PC-3 (cell line): ENCODE measurements around a stretch of chr5.

- RAMPAGE, long total RNA, result no peak
These were observed 44.9 kb upstream of the LIFR start for GRCh38 chr5:38601437-38601736.

- RAMPAGE, long total RNA, result no peak
These were observed 126.7 kb upstream of the OSMR start for GRCh38 chr5:38719095-38719580.

DNA sequence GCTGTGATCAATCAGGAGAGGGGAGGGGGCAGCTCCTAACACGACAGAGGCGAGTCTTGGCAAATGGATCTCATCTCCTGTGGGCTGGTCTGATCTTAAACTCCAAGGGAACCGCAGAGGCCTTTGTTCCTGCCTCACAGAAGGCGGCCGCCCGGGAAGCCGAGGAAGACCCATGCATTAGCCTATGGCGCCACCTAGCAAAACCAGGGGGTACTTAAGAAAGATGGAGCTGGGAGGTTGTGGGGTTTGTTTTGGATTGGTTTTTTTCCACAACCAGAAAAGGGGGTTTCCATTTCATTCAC lies 36.1 kb upstream of the OSMR start:
- RAMPAGE, long total RNA, result no peak

DNA sequence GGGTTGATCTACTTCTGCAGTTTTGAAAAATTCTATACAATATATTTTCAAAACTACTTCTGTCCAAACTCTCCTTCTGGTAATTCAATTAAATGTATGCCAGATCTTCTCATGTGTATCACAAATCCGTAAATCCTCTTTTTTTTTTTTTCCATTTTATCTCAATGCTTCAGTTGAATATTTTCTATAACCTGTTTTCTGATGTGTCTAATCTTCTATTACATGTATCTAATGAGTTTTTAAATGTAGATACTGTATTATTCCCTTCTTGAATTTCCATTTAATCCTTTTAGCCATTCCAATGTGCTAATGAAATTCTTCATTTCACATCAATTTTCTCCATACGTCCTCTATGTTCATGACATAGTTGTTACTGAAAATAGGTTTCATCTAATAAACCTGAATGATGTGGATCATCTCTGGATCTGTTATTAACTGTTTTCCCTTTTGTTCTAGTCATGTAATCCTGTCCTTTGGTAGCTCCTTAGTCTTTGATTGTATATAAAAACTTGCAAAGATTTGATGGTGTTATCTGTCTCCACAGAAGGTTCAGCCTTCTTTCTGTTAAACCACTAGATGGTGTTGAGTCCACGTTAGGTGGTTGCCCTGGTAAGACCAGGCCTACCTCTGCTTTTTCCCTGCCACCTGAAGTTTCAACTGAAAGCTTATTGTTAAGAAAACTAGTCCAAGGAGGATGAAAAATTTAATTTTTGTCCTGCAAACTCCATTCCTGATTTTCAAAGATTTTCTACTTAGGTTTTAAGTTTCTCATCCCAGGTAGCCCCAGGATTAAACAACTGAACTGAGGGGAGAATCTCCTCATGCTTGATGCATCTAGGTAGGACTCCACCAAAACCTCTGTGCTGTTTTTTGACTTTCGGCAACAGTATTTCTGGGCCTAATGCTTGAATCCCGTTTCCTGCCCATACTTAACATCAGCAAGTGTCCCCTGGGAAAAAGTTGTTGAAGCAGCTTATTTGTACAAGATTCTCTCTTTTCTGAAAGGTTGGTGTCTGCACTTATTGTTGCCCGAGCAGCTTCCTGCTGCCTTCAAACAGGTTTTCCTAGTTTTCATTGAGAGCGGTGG lies 68.6 kb downstream of the RICTOR start:
- RAMPAGE, long total RNA, result no peak

DNA sequence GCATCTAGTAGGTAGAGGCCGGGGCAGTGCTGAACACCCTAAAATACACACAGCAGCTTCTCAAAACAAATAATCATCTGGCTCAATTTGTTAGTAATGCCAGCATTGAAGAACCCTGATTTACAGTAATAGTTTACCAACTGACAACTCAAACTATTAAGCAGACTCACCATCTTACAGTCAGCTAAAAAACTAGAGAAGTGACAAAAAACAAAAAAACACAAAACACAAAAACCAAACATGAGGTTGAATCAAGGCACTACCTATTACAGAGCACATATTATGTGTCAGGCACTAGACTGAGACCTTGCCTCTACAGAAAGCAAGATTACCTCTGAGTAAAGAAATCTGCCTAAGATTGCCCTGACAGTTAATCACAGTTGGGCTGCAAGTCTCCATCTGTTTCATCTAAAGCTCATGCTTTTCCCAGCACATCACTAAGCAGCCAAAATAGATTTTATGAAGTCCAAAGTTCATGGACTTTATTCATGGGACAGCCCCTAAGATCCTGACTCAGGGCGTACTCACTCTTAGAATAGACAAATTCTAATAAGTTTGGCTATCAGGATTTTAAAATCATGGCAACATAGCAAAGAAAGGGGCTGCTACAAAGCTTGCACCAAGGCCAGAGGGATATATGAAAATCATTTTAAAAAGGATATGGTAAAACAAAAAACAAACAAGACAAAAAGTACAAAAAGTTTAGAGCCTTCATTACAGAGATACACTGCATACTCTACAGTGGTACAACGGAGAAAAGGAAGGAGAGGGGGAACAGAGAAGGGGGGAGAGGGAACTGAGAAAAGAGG lies 58.4 kb downstream of the RICTOR start:
- RAMPAGE, long total RNA, result no peak

DNA sequence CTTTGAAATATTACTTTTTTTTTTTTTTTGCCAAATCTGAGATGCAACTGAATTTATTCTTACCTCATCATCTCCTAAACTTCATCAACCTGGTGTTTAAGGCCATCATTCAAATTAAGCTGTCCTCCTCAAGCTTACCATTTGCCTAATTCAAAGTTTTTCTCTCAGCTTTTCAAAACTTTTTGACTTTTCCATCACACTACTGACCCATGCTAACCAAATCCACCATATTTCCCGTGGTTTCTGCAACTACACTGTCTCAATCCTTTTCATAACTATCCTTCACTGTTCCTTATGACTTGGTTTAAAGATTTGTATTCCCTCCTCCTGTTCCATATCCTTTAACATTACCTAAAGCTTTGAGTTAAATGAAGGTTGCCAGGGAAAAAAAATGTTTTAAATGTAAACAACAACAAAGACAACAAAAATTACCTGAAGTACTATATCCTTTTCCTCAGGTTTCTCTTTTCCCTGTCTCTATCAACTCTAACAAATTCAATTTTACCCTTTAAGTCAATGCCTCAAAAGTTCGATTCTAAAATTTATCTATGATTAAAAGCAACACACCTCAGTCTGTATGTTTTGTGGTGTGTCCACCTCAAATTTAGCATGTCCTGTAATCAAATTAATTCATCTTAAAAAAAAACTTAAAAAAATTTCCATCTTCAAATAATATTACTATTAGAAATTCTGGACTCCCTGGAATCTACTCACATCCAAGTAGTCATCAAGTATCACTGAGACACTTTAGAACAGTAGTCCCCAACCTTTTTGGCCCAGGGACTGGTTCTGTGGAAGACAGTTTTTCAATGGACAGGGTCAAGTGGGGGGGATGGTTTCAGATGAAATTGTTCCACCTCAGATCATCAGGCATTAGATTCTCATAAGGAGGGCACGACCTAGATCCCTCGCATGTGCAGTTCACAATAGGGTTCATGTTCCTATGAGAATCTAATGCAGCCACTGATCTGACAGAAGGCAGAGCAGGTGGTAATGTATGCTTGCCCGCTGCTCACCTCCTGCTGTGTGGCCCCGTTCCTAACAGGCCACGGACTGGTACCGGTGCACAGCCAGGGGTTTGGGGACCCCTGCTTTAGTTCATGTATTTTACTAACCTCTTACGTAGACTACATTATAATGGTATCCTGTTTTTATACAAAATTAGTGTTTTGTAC lies 27.4 kb downstream of the RICTOR start:
- RAMPAGE, long total RNA, result no peak

GRCh38 chr5:39176616-39177606 lies 42.5 kb downstream of the FYB1 start:
- RAMPAGE, long total RNA, result no peak

GRCh38 chr5:39186998-39187519 lies 32.3 kb downstream of the FYB1 start:
- RAMPAGE, long total RNA, result no peak

- RAMPAGE, long total RNA, result no peak
These were observed 28.2 kb downstream of the FYB1 start for GRCh38 chr5:39191105-39191688.

- RAMPAGE, long total RNA, result no peak
These were observed 6.5 kb downstream of the FYB1 start for GRCh38 chr5:39212703-39213349.

DNA sequence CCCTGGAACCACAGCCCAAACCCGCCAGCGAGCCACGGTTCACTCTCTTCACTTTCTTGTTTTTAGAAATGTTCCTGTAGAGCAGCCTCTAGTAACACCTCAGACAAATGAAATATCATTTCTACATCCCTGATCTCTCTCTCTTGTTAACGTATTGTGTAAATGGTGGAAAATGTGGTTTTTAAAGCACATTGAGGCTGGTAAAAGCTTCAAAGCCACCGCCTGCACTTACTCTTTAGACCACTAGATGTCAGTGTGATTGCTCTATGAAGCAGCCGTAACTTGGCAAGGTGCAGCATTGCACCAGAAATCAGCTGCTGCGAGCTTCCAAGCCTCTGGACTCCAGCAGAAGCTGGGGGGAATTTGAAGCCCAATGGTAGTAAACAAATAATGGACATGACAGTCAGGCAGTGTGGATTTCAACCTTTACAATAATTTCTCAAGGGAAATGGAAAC lies 1.6 kb downstream of the FYB1 start:
- RAMPAGE, long total RNA, result no peak

- RAMPAGE, long total RNA, result no peak
These were observed 5.1 kb upstream of the C9 start for GRCh38 chr5:39369176-39370017.

DNA sequence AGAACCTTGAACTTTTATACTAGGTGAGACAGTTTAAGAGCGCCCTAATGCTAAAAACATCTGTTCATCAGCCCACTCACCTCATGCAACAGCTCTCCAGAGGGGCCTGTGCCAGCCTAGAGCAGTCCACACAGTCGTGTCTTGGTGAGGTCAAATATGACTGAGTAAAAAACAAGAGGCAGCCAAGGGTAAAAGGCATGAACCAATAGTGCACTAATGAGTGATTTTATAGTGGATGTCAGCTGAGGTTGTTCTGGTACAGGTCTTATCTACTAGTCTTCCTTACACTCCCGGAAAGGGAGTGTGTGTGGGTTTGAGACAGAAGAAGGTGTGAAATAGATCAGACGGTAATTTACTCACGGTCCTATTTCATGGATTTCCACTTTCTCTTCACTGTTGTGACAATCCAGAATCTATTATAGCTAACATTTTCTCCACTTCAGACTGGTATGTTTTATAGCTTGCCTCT lies 6.9 kb upstream of the C9 start:
- RAMPAGE, long total RNA, result no peak

- RAMPAGE, long total RNA, result no peak
These were observed 9.4 kb upstream of the C9 start for GRCh38 chr5:39373677-39374128.

- RAMPAGE, long total RNA, result no peak
These were observed 199.7 kb upstream of the DAB2 start for GRCh38 chr5:39624400-39624956.

- RAMPAGE, long total RNA, result no peak
These were observed 301.3 kb upstream of the PTGER4 start for GRCh38 chr5:40378327-40378973.

- RAMPAGE, long total RNA, result no peak
These were observed 113.5 kb upstream of the PTGER4 start for GRCh38 chr5:40566190-40566596.

- RAMPAGE, long total RNA, result no peak
These were observed 30.3 kb upstream of the PTGER4 start for GRCh38 chr5:40649413-40649818.

GRCh38 chr5:40675758-40676170 lies 4.0 kb upstream of the PTGER4 start:
- RAMPAGE, long total RNA, result no peak

DNA sequence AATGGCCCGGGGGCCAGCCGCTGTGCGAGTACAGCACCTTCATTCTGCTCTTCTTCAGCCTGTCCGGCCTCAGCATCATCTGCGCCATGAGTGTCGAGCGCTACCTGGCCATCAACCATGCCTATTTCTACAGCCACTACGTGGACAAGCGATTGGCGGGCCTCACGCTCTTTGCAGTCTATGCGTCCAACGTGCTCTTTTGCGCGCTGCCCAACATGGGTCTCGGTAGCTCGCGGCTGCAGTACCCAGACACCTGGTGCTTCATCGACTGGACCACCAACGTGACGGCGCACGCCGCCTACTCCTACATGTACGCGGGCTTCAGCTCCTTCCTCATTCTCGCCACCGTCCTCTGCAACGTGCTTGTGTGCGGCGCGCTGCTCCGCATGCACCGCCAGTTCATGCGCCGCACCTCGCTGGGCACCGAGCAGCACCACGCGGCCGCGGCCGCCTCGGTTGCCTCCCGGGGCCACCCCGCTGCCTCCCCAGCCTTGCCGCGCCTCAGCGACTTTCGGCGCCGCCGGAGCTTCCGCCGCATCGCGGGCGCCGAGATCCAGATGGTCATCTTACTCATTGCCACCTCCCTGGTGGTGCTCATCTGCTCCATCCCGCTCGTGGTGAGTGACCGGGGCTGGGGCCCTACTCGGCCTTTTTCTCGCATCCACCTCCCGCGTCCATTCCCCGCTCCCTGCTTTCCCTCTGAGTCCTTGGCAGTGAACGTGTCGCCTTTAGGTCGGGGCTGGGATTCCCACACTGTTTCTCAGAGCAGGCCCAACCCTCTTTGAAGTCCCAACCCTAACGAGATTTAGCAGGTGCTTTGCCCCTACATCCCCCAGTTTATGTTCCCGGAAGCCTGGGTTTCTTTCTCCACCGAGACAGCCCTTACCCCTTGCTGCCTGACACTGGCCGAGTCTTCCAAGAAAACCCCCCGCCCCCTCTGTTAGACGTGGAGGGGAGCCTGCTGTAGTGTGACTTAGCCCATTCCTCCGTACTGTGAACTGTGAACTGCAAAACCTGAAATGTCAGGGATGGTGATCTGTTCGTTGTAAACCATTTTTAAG lies 1.9 kb downstream of the PTGER4 start:
- RAMPAGE, long total RNA, result no peak